A172 (cell line): ENCODE results near the genes CCNI2 and LEAP2.

GRCh38 chr5:132463086-132463859 is 27.3 kb downstream of the IRF1 start:
- RAMPAGE, long total RNA: no peak

- RAMPAGE, long total RNA: no peak
Observed at GRCh38 chr5:132466662-132467514, 23.7 kb downstream of the IRF1 start.

DNA sequence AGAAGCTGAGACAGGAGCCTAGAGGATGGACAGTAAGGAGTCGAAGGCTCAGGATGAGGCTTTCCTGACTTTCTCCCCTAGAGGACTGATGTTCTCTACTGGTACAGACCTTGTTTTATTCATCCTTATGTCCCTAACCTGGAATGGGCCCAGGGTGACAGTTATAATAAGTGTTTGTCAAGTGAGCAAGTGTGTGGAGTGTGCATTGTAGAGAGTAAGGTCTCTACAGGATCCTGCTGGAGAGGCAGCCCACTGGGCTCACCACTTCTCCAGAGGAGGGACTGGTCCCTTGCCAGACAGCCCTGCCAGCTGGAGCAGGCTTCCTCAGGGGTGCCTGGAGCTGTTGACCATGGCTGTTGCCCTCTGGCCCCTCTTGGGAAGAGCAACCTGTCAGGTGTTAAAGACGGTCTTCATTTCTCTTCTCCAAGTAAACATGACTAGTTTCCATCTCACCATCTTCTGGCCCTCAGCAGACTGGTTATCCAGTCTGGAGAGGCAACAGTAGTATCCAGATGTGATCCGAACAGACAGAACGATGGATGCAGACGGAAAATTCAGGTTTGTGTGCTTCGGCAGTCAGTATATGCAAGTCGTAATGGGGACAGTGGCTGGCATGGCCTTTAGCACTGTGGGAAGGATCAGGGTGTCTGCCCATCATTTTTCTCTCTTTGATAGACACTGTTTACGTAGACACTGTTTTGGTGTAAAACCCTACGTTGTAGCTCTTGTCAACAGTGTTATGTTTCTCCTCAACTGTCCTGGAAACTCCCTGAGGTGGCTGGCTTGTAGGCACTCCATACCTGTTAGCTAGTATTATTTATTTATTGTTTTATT is 19.9 kb downstream of the IRF1 start:
- RAMPAGE, long total RNA: no peak

GRCh38 chr5:132478929-132479930 is 11.3 kb downstream of the IRF1 start:
- RAMPAGE, long total RNA: no peak

- RAMPAGE, long total RNA: no peak
Observed at GRCh38 chr5:132483587-132484108, 6.9 kb downstream of the IRF1 start.

DNA sequence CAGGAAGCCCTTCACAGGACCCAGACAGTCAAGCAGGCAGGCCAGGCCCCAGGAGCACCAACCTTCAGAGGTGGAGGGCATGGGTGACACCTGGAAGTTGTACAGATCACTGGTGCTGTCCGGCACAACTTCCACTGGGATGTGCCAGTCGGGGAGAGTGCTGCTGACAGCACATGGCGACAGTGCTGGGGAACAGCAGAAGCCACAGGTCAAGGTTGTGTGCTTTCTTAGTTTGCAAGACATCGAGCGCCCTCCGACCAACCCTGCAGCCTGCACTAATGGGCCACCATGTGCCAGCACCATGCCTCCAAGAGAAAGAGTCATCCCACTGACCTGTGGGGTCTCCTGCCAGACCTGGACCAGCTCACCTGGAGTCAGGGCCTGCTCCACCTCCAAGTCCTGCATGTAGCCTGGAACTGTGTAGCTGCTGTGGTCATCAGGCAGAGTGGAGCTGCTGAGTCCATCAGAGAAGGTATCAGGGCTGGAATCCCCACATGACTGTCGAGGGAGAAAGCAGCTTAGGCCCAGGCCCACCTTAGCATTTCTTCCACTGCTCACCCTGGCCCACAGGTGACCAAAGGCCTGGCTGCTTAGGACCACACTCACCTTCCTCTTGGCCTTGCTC is 4.3 kb downstream of the IRF1 start:
- RAMPAGE, long total RNA: no peak

DNA sequence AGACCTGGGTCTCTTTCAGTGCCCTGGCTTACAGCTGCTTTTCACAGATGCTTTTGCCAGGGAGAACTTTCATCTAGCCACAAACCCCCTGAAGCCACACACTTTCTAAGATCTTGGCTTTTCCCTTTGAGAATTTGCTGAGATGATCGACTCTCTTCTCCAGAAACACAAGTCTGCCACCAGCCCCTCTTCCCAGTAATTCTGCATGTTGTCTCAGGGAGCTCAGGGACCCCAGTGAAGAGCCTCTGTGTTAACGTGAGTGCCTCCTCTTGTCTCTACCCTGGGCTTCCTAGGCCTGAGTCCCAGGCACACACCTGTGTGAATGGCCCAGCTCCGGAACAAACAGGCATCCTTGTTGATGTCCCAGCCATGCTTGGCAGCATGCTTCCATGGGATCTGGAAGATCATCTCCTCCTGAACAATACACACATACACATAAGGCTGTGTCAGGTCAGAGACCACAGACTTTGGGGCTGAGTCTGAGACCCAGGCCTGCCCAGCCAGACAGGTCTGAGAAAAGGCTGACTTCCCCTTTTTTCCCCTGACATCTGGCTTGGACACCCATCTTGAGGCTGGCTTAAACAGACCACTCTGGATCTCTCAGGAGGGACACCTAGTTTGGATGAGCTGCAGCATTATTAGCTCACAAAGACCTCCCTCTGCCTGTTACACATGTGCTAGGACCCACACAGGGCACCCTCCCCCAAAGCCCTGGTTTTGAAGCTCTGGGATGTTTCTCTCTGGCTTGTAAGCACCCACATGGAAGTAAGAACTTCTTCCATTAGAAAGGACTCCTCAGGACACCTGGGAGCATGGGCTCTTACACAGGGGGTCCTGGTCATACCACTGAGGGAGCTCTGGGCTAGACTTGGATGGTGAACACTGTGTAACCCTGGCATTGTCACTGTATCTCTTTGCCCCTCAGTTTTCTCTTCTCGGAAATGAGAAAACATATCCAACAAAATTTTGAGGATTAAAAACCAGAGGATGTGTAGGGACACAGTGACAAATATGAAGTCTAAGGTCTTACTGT is 2.6 kb downstream of the IRF1 start:
- RAMPAGE, long total RNA: no peak

DNA sequence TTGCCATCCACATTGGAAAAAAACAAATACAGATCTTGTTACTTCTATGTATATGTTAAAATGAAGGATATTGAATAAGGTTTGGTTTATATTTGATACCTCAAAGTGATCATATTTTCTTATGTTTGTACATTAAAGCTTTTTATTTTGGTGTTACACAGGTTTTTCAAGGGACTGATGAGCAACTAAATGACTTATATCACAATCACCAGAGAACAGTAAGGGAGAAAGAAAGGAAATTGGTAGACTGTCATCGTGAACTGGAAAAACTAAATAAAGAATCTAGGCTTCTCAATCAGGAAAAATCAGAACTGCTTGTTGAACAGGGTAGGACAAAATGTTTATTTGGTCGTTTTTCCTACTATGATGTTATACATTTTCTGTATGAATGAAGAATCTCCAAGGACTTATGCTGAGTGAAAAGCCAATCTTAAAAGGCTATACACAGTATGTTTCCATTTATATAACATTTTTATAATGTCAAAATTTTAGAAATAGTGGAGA is 31.0 kb downstream of the RAD50 start:
- RAMPAGE, long total RNA: no peak

GRCh38 chr5:132677175-132677663 is 3.4 kb downstream of the IL4 start:
- RAMPAGE, long total RNA: no peak

- RAMPAGE, long total RNA: no peak
Observed at GRCh38 chr5:132746875-132747700, at the start of gene CCNI2. TSS of gene CCNI2 (plus strand) at chr5:132747426.

DNA sequence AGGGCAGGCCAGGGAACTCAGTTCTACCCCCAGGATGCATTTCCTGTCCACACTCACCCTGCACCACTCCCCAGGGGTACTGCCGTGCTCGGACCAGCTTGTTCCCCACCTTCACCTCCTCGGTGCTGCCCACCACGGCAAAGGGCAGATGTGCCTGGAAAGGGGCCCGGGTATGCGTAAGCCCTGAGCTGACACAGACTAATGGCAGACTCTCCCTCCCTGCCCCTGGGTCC is 14.4 kb downstream of the CCNI2 start:
- RAMPAGE, long total RNA: no peak

- RAMPAGE, long total RNA: no peak
Observed at GRCh38 chr5:132774836-132775248, 2.2 kb downstream of the SEPTIN8 start.

GRCh38 chr5:132824882-132826136 is 5.1 kb downstream of the SHROOM1 start:
- RAMPAGE, long total RNA: no peak

DNA sequence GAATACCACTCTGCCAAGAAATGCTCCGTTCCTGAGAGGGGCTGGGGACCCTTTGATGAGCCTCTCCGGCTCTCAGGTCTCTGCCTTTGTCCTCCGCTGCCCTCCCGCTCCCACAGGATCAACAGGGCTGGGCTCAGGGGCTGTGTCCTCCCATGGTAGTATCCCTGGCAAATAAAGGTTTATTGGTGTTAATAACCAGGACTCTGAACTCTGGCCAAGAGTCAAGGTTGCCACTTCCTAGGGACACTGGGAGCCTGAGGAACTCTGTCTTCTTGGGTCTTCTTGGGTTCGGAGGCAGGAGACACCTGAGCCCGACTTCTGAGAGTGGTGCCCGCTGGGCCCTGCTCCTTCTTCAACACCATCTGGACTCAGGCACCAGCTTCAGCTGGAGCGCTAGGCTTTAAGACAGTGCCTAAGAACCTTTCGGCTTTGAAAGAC is 1.0 kb upstream of the SHROOM1 start:
- RAMPAGE, long total RNA: no peak

DNA sequence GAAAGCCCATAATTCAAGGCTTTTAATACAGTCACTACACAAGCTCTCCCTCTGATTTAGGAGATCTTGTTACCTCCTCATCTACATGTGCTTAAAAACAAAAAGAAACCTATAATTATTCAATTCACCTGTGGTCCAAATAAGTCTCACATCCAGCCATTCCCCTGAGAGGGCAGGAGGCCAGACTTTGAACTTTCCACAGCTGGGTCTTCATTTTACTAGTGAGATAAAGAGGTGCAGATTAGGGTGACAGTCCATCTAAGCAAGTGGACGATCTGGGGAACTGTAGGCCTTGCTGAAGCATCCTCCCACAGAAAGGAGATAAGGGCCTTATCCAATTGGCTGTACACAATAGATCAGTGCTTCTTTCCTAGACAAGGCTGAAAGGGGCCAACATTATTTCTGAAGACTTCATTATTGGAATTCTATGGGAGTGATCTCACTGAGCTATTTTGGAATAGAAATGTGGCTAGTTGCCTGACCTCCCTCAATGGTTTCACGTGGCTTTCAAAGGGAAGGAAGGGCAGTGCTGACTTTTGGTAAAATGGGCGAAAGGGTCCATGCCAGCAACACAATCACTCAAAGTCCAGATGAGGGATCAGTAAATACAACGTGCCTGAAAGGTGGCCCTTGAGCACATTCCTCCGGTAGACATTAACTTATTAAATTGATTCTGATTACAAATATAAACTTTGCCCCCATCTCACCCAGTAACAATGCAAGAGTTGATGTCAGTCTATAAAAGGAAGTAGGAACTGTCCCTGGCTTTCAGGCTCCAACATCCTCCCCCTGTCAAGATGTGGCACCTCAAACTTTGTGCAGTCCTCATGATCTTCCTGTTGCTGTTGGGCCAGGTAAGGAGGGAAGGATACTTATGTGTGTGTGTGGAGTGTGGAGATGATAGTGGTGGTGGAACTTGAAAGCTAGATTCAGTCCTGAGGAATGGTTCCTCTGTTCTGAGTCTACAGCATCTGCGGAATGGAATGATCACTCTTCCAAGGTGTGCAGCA is at the start of gene LEAP2:
TSS of gene LEAP2 (plus strand) at position 771 of the 1,010 bp plus-strand sequence.
- RAMPAGE, long total RNA: no peak

- RAMPAGE, long total RNA: no peak
Observed at GRCh38 chr5:132883673-132883930, 10.1 kb downstream of the LEAP2 start.

- RAMPAGE, long total RNA: no peak
Observed at GRCh38 chr5:132890248-132890567, 16.7 kb downstream of the LEAP2 start.

GRCh38 chr5:132906813-132907991 is 33.7 kb downstream of the LEAP2 start:
- RAMPAGE, long total RNA: no peak

GRCh38 chr5:132958693-132959096 is 4.7 kb downstream of the AFF4 start:
- RAMPAGE, long total RNA: no peak

GRCh38 chr5:133095822-133096443 is 44.1 kb downstream of the HSPA4 start:
- RAMPAGE, long total RNA: no peak